ENCODE results near the gene ANKS1B.

GRCh38 chr12:95805731-95806633 is 15.4 kb upstream of the NTN4 start:
- PRO-cap: no peak

DNA sequence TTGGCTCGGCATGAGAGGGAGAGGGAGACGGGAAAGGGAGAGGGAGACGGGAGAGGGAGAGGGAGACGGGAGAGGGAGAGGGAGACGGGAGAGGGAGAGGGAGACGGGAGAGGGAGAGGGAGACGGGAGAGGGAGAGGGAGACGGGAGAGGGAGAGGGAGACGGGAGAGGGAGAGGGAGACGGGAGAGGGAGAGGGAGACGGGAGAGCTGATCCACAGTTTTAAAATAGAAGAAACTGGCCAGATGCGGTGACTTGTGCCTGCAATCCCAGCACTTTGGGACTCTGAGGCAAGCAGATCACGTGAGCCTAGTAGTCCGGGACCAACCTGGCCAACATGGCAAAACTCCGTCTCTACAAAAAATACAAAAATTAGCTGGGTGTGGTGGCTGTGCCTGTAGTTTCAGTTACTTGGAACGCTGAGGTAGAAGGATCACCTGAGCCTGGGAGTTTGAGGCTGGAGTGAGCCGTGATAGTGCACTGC is 16.4 kb upstream of the SNRPF start:
- PRO-cap: no peak

GRCh38 chr12:96054065-96054608 is 18.8 kb upstream of the LTA4H start:
- PRO-cap: no peak

DNA sequence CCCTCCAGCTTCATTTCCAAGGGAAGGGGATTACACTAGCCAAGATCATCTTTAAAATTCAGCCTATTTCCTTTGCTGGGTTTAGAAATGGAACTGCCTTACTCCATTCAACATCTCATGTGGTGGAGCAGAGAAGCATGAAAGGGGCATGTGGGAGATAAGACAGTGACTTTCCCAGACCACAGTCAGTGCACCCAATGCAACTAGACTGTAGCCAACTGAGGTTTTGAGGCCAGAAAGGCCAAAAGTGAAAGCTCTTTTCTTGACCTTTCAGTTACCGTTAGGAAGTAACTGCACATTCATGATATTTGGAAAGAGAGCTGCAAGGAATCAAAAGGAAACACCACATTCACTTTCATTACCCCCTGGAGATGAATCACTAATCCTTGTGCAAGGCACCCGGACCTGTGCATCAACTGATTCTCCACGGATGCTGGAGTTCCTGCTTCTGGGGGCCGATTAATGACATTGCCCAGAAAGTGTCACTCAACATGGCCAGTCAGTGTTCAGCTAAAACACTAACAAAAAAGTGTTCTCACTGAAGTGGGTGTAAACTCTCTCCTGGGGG is 72.9 kb upstream of the ELK3 start:
- PRO-cap: no peak

DNA sequence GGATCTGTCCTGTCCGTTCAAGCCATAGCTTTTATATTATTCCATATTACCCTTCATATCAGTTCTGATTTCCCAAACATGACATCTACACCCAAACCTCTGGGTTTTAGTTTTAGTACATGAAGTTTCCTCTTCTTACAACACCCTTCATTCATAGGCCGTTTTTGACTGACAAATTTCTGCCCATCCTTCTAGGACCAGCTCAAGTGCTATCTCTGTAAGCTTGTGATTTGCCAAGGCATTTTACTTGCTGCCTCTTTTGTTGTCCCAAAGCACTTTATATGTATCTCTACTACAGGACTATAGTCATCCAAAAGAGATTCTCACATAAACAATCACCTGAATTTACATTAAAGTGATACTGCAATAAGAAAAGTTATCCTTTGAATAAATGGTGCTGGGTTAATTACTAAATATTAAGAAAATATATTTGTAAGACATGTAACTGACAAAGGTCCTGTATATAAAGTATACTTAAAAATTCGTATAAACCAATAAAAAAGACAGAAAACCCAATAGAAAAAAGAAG is 91.0 kb downstream of the CDK17 start:
- PRO-cap: no peak

- PRO-cap: no peak
Measured at GRCh38 chr12:96398852-96399127, 1.4 kb downstream of the CDK17 start.

GRCh38 chr12:96908095-96908694 is 1.1 kb downstream of the NEDD1 start:
- PRO-cap: no peak

DNA sequence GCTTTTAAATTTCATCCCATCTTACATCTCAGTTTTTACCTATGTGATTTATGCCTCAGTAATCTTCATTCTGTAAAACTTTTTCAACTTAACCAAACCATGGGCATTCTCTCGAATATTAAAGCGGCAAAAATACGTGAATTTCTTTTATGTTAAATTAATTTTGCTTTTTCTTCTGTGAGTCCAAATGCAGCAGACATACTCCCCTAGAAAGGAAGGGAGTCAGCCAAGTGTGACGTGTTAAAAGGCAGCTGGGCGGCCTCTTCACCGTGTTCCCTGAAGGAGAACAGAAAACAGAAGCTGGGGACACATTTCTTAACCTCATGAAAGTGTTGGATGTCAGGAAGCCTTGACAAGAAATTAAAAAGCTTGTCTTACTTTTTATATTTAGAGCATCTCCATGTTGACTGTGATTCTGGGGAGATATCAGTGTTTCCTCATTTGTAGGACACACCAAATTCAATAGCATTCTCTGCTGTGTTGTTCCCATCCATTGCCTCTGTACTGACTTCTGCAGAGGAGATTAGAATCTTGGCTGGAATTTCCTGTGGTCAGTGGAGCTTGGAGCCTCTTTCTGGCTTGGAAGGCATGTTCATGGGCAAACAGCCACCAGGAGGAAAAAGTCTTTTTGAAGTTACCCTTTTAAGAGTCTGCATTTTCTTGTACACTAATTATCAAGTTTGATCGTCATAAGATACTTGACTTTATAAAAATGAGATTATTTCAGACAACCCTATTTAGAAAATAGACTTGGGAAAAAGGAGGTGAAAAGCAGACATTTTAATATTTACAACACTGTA is 649.3 kb downstream of the NEDD1 start:
- PRO-cap: no peak

DNA sequence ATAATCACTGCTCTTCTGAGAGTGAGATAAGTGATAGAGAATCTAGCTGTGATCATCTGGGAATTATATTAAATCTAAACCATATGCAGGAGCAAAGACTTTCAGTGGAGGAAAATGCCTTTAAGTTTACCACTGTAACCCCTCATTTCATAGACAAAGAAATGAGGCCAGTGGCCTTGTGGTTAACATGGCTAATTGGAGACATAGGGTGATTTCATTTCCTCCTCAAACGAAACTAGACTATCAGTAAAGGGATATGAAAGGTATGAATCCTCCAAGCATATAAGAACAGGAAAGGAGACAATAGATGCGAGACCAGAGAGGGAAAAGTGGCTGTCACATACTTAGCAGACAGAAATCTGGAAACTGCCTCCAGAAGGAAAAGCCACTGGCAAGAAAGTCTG is 240.6 kb upstream of the TMPO start:
- PRO-cap: no peak

DNA sequence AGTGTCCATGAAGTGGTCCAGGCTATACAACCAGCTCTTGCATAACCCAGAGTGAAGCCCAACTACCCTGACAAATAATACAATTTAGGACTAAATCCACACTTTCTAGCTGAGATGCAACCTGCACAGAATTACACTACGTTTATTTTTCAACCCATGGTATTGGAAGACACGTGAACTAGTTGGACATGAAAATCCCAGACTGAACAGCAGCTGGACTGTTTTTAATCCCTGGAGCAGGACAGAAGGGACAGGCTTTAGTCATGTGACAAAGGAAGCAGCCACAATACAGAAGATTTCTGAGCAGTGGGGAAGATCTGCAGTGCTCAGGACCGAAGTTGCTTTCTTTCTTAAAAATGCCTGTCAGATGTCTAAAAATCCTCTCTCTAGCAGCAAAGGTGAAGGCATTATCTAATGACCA is 144.9 kb upstream of the TMPO start:
- PRO-cap: unidirectional peak, minus-strand start at position 339 of the sequence

GRCh38 chr12:98419515-98420262 is 95.7 kb upstream of the TMPO start:
- PRO-cap: no peak

DNA sequence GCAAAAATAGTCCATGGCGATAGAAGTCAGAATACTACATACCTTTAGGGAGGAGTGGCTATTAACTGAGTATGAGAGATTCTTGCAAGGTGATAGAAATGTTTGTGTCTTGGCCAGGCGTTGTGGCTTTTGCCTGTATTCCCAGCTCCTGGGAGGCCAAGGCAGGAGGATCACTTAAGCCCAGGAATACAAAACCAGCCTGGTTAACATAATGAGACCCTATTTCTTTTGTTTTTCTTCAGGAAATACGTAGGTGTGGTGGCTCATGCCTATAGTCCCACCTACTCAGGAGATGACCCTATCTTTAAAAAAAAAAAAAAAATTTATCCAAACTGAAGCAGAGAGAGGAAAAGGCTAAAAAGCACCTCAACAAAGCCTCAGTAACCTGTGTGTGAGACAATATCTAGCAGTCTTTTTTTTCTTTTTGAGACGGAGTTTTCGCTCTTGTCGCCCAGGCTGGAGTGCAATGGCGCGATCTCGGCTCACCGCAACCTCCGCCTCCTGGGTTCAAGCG is 38.1 kb downstream of the TMPO start:
- PRO-cap: no peak

DNA sequence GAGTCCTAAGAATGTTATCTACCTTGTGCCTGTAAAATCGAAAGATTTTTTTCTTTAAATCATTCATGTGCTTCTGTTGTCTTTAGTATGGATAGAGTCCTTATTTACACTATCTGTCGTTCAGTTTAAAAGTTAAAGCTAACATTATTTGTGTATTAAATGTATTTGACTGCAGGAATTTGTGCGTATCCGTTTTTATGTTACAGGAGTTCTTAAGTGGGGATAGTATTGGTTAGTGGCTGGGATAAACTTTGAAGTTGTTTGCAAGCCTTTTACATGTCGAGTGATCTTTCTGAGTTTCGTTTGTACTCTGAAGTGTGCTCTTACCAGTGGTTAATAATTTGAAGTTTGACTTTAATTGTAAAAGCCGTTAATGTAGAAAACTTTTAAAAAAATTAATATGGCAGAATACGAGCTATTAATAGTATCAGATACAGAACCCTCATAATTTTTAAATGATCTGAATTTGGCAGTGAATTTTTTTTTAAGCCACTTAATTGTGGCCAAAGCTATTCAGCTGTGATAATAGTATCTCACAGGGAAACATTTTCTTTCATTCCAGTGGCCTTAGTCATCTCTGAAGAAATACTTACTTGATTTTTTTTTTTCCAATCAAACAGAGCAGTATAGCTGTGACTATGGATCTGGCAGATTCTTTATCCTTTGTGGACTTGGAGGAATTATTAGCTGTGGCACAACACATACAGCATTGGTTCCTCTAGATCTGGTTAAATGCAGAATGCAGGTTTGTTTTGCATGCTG is 1.5 kb downstream of the SLC25A3 start:
- PRO-cap: no peak

DNA sequence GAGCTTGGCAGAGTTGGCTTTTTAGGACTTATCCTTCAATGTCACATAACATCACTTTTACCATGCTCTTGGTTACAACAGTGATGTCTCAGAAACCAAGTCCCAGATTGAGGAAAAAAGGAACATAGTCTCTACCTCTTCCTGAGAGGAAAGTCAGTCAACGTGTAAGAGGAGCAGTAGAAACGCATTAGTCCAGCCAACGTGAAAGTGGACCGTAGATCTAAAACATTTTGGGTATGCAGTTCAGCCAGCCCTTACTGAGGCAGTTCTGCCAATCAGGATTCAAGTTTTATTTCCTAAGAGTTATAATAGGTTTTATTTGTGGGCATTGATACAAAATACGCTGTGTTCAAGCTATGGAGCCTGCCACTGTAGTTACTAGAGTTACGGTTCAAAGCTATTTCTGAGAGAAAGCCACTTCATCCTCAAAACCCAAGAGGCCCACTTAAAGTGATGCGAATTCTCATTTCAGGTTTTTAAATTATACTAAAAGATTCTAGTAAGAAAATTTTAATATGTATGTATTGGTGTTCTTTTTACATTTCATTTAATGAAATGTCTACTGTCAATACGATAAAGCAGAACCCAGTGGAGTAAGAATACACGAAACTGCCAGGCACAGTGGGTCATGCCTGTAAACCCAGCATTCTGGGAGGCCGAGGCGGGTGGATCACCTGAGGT is 10.0 kb downstream of the SLC25A3 start:
- PRO-cap: no peak

DNA sequence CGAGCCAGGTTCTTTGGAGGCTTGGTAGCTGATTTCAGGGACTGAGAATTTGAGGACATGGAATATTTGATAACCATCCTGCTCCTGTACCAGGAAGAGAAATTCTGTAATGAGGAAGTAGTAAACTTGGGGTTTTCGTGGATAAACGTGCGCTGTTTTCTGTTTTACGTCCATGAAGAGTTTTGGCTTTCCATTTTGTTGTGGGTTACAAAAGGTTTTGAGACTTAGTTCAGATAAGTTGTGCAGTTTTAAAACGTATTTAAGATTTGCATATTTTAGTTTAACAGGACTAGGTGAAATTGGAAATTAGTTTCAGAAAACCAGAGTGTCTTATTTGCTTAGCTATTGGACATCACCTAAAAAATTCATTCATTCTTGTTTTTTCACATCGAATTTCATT is 773 bp downstream of the APAF1 start:
- PRO-cap: no peak

DNA sequence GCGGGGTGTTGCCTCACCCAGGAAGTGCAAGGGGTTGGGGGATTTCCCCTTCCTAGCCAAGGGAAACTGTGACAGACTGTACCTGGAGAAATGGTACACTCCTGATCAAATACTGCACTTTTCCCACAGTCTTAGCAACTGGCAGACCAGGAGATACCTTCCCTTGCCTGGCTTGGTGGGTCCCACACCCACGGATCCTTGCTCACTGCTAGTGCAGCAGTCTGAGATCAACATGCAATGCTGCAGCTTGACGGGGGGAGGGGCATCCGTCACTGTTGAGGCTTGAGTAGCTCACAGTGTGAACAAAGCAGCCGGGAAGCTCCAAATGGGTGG is 409.5 kb upstream of the GARIN6 start:
- PRO-cap: no peak

- PRO-cap: bidirectional peak, plus-strand start at chr12:99984744, minus-strand start at chr12:99984723; bidirectional peak, plus-strand start at chr12:99985084, minus-strand start at chr12:99984924
Measured at GRCh38 chr12:99984157-99985332, at the start of gene ANKS1B. Gene ANKS1B, minus strand, starts transcription at chr12:99984936.

- PRO-cap: bidirectional peak, plus-strand start at chr12:100164133, minus-strand start at chr12:100164028
Measured at GRCh38 chr12:100163794-100164460, 21.3 kb upstream of the BLTP3B start.

- PRO-cap: no peak
Measured at GRCh38 chr12:100170329-100170844, 27.7 kb upstream of the BLTP3B start.

- PRO-cap: no peak
Measured at GRCh38 chr12:100445336-100445606, 28.4 kb upstream of the NR1H4 start.